Testis (tissue), 5 donors: ENCODE data around the genes FUZ, SIGLEC11 and ACP4.

- PRO-cap, 3 experiments: peak in 2 of 3 experiments; most common plus-strand start chr19:49807149 (in 2)
- RAMPAGE, long total RNA, 2 experiments: no peak in any of the 2 experiments
- RRBS: 63% methylated on average over 3 of the region's 20 CpGs
Measured at GRCh38 chr19:49806748-49807883, 6.0 kb downstream of the FUZ start.

DNA sequence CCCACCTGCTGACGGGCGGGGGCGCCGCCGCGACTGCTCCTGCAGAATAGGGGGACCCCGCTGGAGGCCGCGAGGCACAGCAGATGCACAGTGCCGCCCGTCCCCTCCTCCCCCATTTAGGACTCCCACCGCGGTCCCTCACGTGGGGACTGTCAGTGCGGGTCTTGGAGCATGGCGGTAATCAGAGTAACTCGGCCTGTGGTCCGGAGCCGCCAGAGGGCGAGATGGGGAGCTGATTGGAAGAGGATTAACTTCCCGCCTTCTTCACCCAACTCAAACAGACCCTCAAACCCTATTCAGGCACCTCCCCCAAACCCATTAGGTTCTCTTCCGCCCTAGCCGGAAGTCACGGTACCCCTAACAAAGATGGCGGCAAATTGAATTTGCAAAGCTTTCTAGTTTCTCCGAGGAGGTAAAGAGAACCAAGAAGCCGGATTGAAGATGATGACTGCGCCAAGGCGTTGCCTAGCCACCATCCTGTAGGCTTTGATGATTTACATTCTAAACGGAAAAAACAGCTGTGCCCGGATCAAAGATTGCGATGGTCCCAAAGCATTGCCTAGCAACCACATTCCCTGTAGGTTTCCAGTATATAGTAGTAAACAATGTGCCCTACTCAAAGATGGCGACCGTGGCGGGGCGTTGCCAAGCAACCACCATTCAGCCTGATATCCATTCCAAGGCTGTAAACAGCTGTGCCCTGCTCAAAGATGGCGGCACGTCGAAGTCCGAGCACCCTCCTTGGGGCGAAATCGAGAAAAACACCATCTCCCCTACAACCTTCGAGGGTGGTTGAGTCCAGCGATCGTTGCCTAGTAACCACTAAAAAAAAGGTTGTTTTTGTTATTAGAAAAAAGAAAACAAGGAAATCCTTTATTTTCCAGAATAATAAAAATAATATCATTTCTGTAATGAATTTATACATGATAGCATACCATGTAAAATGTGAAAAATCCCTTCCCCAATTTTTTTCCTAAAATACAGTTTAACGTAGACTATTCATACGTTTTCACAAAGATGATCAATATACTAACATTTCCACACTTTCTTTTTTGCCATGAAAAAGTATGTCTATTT lies at the start of gene FUZ:
FUZ (minus strand) TSS at position 302 of the 1,077 bp plus-strand sequence.
- PRO-cap, 3 experiments: peak in 3 of 3 experiments; most common plus-strand start position 707 of the sequence (in 3); most common minus-strand start position 320 of the sequence (in 3)
- RAMPAGE, long total RNA, 2 experiments: no peak in any of the 2 experiments
- RRBS: 1% methylated on average over 9 of the region's 47 CpGs

DNA sequence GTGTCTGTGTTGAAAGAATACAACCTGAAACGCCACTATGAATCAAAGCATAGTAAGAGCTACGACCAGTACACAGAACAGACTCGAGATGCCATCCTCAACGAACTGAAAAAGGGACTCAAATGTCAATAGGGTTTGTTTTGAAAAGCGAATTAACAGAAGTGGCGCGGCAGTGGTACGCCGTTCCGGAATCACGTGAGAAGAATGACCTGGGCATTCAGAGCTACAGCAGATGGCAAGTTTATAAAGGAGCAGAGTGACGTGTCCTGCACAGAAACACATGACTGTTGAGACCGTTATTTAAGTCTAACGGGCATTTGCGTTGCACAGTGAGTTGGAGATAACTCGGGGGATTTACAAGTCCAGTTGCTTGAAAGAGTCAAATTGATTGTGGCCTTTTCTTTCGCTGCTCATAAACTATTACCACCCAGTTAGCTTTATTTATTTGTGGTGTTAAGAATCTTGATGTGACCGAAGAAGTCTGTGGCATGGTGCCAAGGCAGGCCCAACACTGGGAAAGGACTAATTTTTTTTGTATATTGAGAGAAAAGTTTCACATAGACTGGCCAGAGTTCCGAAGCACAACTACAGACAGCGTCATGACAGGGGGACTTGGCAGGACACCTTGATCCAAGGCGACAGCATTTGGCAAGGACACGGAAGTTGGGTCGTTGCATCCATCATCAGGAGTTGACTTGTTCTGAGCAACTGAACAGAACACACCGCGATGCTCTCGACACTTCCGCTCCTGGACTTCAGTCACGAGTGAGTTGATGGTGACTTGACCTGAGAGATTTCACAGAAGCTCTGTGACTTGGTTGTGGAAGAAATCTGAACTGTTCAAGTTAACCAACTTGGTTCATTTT lies 20.8 kb downstream of the MED25 start:
- PRO-cap, 3 experiments: no peak in any of the 3 experiments
- RAMPAGE, long total RNA, 2 experiments: no peak in any of the 2 experiments
- RRBS: no CpG with 5 or more reads among the region's 28 CpGs

GRCh38 chr19:49859665-49860923 lies 7.3 kb downstream of the PNKP start:
- PRO-cap, 3 experiments: no peak in any of the 3 experiments
- RAMPAGE, long total RNA, 2 experiments: no peak in any of the 2 experiments
- RRBS: 36% methylated on average over 8 of the region's 33 CpGs

DNA sequence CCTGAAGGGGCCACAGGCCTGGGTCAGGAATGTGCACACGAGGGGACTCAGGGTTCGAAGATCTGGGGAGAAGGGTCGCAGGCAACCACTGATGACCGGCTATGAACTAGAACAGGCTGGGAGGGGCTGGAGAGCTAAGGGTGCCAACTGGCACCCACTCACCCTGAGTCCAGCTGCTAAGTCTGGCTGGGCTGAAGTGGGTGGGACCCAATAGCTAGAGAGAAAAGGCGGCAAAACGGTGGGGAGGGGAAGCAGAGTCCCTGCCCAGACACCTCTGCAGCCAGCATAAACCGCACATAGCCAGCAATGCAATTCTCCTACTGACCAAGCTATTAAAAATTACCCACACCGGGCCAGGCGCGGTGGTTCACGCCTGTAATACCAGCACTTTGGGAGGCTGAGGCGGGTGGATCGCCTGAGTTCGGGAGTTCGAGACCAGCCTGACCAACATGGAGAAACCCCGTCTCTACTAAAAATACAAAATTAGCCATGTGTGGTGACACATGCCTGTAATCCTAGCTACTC lies 4.3 kb upstream of the ATF5 start:
- PRO-cap, 3 experiments: no peak in any of the 3 experiments
- RAMPAGE, long total RNA, 2 experiments: no peak in any of the 2 experiments
- RRBS: no CpG with 5 or more reads among the region's 16 CpGs

GRCh38 chr19:49932998-49933677 lies 3.8 kb upstream of the NUP62 start:
- PRO-cap, 3 experiments: no peak in any of the 3 experiments
- RAMPAGE, long total RNA, 2 experiments: no peak in any of the 2 experiments
- RRBS: no CpG with 5 or more reads among the region's 19 CpGs

DNA sequence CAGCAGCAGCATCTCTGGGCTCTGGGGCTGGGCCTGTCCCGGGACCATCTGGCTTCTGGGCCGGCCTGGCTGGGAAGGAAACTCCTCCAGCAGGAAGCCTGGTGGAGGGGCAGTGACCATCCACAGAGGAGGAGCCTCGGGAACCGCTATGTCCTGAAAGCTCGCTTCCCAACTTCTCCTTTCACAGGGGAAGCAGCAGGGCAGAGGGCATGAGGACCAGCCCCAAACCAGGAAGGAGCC lies at the start of gene SIGLEC11:
SIGLEC11 (minus strand) TSS at position 139 of the 240 bp plus-strand sequence.
- PRO-cap, 3 experiments: no peak in any of the 3 experiments
- RAMPAGE, long total RNA, 2 experiments: no peak in any of the 2 experiments
- RRBS: no CpG with 5 or more reads among the region's 5 CpGs

GRCh38 chr19:50004099-50004444 lies 21.1 kb downstream of the VRK3 start:
- PRO-cap, 3 experiments: no peak in any of the 3 experiments
- RAMPAGE, long total RNA, 2 experiments: no peak in any of the 2 experiments
- RRBS: no CpG with 5 or more reads among the region's 4 CpGs

GRCh38 chr19:50257261-50257701 lies 53.9 kb downstream of the MYH14 start:
- PRO-cap, 3 experiments: no peak in any of the 3 experiments
- RAMPAGE, long total RNA, 2 experiments: no peak in any of the 2 experiments
- RRBS: 97% methylated on average over 1 of the region's 12 CpGs

DNA sequence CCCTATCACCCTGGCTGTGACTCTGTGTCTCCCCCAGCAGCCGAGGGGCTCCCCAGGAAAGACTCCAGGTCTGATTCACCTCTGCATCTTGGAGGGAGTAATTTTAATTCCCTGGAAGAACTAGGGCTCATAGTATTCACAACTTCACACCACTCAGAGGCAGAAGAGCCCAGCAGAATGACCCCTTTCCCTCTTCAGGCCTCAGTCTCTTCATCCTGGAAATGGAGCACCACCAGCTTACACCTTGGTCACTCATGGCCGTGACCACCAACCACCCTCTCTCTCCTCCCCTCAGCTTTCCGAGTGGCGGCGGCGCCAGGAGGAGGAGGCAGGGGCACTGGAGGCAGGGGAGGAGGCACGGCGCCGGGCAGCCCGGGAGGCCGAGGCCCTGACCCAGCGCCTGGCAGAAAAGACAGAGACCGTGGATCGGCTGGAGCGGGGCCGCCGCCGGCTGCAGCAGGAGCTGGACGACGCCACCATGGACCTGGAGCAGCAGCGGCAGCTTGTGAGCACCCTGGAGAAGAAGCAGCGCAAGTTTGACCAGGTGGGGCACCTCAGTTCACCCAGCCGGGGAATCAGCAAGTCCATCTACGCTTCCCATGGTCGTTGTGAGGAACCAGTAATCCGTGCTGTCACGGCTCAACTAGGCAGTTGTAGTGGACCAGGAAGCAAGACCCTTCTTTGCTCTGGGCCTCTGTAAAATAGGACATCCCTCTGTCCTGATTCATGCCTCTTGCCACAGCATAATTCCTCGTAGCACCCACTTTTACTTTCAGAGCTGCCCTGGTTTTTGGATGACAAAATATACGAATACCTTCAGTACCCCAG lies 47.7 kb downstream of the KCNC3 start:
- PRO-cap, 3 experiments: no peak in any of the 3 experiments
- RAMPAGE, long total RNA, 2 experiments: no peak in any of the 2 experiments
- RRBS: 92% methylated on average over 11 of the region's 29 CpGs

DNA sequence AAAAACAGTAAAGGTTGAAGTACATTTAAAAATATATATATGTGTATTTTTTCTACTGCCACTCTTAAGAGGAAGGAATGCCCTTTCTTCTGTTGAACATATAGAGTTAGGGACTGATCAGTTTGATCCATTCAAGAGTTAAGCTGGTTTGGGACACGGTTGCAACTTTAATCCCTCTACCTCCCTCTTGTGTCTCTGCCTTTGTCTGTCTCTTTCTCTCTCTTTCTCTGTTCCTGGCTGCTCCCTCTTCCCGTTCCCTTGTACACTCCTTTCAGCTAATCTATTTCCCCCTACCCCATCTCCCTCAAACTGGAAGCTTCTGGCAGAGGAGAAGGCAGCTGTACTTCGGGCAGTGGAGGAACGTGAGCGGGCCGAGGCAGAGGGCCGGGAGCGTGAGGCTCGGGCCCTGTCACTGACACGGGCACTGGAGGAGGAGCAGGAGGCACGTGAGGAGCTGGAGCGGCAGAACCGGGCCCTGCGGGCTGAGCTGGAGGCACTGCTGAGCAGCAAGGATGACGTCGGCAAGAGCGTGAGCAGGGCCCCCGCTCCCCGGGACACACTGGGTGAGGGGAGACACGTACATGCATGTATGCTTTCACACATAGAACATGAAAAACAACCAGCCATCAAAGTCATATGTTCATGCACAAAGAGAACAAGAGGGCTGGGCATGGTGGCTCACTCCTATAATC lies 42.9 kb downstream of the KCNC3 start:
- PRO-cap, 3 experiments: no peak in any of the 3 experiments
- RAMPAGE, long total RNA, 2 experiments: no peak in any of the 2 experiments
- RRBS: 94% methylated on average over 13 of the region's 20 CpGs

DNA sequence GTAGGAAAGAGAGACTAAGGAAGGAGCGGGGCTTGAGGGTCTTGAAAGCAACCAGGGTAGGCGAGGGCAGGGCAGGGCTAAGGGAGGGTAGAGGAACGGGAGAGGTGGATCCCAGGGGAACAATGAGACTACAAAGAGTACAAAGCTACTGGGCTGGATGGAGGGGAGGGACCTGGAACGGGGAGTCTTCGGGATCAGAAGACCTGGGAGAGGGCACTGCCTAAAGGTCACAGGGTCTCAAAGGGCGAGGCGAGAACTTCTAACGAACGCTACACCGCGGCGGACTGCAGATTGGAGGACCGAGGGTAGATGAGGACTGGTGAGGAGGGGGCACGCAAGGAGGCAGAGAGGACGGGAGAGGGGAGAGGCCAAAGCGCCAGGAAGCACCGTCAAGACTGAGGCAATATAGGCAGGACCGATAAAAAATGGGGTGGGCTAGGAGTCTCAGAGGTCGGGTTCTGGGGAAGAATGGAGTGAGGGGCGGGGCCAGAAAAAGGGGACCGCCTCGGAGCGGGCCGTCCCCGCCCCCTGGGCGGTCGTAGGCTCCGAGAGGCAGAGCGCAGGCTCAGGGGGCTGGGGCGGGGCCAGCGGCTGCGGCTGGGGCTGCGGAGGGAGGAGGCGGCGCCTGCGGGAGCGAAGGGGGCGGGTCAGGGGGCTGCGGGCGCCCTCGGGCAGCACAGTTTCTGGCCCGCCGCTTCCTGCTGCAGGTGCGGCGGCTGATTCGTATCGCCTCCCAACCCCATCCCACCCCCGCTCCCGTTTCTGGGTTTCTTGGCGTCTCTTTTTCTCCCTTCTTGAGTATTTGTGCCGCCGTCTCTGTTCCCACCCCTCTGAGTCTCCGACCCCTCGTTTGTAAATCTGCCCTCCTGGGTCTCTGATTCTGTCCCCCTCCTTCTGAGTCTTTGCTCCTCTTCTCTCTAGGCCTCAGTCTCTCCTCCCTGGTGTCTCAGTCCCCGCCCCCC lies 1.4 kb upstream of the KCNC3 start:
- PRO-cap, 3 experiments: peak in 3 of 3 experiments; most common plus-strand start position 587 of the sequence (in 2); most common minus-strand start position 460 of the sequence (in 3)
- RAMPAGE, long total RNA, 2 experiments: no peak in any of the 2 experiments
- RRBS: no CpG with 5 or more reads among the region's 55 CpGs

GRCh38 chr19:50347091-50347578 lies 18.0 kb upstream of the KCNC3 start:
- PRO-cap, 3 experiments: no peak in any of the 3 experiments
- RAMPAGE, long total RNA, 2 experiments: no peak in any of the 2 experiments
- RRBS: no CpG with 5 or more reads among the region's 8 CpGs

GRCh38 chr19:50362697-50363414 lies 2.6 kb downstream of the NAPSA start:
- PRO-cap, 3 experiments: no peak in any of the 3 experiments
- RAMPAGE, long total RNA, 2 experiments: no peak in any of the 2 experiments
- RRBS: no CpG with 5 or more reads among the region's 10 CpGs

DNA sequence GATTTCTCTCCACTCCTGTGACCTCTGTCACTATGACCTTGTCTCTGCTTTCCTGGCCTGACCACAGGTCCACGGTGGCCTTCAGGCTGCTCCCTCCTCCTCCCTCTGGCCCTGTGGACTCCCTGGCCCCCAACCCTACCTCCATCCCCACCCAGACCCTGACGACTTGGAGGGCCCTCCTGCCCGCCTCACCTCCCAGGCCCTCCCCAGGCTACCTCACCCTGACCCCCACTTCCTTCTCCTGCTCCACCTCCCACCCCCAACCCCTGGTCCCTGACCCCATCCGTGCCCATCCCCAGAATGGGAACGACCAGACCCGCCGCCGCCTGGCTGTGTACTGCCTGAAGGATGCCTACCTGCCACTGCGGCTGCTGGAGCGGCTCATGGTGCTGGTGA lies 12.1 kb upstream of the SPIB start:
- PRO-cap, 3 experiments: peak in 2 of 3 experiments; most common minus-strand start position 59 of the sequence (in 2)
- RAMPAGE, long total RNA, 2 experiments: no peak in any of the 2 experiments
- RRBS: no CpG with 5 or more reads among the region's 10 CpGs

GRCh38 chr19:50465776-50466881 lies 10.2 kb upstream of the EMC10 start:
- PRO-cap, 3 experiments: no peak in any of the 3 experiments
- RAMPAGE, long total RNA, 2 experiments: no peak in any of the 2 experiments
- RRBS: no CpG with 5 or more reads among the region's 41 CpGs

GRCh38 chr19:50790037-50790585 lies at the start of gene ACP4:
TSS of gene ACP4 (plus strand) at chr19:50790415.
- PRO-cap, 3 experiments: no peak in any of the 3 experiments
- RAMPAGE, long total RNA, 2 experiments: no peak in any of the 2 experiments
- RRBS: 91% methylated on average over 4 of the region's 16 CpGs

- PRO-cap, 3 experiments: no peak in any of the 3 experiments
- RAMPAGE, long total RNA, 2 experiments: no peak in any of the 2 experiments
- RRBS: 90% methylated on average over 9 of the region's 27 CpGs
Measured at GRCh38 chr19:50798572-50799811, 8.8 kb downstream of the ACP4 start.

DNA sequence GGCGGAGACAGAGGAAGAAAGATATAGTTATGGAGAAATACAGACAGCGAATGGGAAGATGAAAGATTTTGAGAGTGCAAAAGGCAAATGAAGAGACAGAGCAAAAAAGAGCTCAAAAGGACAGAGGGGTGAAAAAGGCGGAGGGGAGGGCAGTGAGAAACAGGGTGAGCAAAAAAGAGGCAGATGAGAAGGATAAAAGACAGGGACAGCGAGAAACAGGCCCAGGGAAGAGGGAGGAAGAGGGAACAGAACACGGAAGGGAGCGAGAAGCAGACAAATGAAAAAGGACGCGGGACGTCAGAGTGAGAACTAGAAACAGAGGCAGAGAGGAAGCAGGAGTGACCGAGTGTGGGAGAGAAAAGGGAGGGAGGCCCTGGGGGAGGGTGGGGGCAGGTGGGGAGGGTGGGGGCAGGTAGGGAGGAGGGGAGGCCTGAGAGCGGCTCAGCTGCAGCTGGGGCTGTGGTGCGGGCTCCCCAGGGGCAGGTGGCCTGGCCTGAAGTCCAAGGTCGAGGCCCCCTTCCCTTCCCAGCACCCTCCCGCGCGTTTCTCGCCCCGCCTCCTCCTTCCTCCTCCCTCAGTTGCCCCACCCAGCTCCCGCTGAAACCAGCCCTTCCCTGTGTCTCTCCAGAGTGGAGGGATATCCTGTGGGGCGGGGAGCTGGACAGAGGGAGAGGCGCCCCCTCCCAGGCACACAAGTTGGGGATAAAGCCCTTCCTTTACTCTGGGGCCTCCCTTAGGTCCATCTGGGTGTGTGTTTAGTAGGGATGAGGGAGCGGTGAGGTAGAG lies 2.8 kb downstream of the KLK1 start:
- PRO-cap, 3 experiments: no peak in any of the 3 experiments
- RAMPAGE, long total RNA, 2 experiments: no peak in any of the 2 experiments
- RRBS: no CpG with 5 or more reads among the region's 22 CpGs

- PRO-cap, 3 experiments: no peak in any of the 3 experiments
- RAMPAGE, long total RNA, 2 experiments: no peak in any of the 2 experiments
- RRBS: no CpG with 5 or more reads among the region's 10 CpGs
Measured at GRCh38 chr19:50821577-50822033, 2.0 kb downstream of the KLK1 start.